Skin of body (tissue), 2 donors: ENCODE measurements around a stretch of chr13.

GRCh38 chr13:95340249-95340448 lies 38.9 kb upstream of the ABCC4 start:
- RAMPAGE, long total RNA, result no peak

DNA sequence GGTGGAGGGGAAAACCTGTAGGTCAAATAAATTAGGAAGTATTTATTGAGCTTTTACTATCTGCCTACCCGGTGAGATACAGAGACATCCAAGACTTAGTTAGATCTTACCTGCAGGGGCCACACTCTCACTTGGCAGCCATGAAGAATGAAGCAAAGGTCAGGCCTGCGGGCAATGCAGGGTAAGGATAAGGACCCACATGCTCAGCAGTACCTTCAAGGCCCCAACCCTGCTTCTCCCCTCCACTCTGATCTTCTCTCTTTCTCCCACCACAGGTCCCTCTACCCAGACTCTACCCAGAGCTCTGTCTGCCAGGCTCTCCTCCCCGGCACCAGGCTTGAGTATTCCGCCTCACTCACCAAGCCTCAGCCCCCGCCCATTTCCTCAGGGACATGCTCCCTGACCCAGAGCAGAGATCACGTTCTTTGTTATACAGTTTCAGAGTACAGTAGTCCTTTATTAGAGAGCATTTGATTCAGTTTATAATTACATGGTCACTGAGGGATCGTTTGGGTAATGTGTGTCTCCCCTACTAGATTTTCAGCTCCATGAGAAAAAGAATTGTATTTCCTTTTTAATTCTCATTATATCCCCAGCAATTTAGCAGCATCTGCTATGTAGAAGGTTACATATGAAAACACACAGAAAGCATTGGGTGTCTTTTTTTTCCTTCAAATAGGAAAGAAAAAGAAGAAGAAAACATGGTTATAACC lies 18.8 kb upstream of the CLDN10 start:
- RAMPAGE, long total RNA, result no peak

GRCh38 chr13:95584516-95585146 lies 32.1 kb downstream of the CLDN10 start:
- RAMPAGE, long total RNA, result no peak

DNA sequence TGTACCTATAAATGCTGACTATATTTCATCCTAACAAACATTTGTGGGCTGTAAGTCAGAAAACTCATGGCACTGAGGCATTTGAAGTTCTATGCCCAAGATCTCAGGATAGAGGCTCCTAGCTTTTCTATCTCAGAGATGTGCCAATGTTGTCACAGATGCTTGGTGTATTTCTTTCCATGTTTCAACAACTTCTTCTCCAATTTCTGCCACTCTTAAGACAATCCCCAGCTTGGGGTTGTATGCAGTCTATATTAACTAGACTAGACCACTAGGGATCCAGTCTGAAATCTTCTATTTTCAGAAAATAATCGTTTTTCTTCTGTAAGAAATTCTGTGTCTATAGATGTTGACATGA lies 86.3 kb downstream of the OXGR1 start:
- RAMPAGE, long total RNA, result no peak

GRCh38 chr13:97142467-97143075 lies 79.6 kb upstream of the MBNL2 start:
- RAMPAGE, long total RNA, result no peak

- RAMPAGE, long total RNA, result no peak
These were observed 1.7 kb upstream of the MBNL2 start for GRCh38 chr13:97220297-97221037.

- RAMPAGE, long total RNA, result no peak
These were observed 59.0 kb upstream of the RAP2A start for GRCh38 chr13:97374780-97375652.

DNA sequence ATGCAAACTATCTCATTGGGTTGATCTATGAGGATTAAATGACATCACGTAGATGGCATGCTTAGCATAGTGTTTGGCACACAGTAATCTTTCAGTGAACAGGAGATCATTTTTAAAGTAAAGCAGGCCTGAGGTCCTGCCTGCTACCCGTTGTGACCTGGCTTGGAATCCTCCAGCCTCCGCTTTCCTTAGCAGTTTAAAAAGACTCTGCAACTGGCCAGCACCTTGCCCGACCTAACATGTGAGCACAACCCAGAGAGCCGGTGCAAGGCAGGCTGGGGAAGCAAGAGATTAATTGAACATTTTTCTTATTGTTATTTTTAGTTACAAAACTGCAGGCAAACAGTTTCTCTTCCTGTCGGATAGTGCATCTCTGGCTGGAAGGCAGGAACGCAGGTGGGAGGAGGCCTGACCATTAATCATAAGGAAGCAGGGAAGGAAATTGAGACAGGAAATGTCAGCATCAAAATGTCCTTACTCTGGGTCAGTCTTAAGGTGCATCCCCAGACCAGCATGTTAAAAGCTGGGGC lies 226.5 kb downstream of the RAP2A start:
- RAMPAGE, long total RNA, result no peak

GRCh38 chr13:97967942-97968288 lies 14.4 kb downstream of the IPO5 start:
- RAMPAGE, long total RNA, result no peak

DNA sequence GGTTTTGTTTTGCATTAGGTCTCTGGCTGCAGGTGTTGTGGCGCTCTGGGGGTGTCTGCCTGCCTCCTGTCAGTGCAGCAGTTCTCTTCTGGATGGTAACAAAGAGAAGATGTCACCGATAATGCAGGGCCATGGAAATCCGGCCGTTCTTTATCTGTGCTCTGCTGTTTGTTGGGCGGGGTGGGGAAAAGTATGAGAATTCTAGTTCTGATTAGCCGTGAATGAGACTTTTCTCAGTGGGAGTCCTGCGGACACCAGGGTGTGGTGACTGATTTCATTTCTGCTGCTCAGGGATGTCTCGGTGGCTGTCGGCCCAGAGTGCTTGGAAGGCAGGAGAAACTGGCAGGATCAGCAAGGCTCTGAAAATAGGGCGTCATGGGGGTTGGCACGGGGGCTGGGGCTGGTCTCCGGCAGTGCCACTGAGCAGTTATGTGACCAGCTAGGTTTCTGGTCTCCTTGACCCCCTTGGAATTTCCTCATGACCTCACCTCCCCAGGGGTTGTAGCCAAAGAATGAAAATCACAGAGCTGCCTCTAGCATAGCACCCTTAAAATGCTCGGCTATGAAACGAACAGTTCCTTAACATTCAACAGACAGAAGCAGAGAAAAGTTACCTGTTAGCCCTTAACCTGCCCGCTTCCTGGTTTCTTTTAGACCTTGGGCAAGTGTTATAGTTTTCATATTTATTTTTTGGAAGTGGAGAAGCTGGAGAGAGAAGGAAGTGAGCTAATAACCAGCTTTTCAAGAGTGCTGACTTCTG lies 4.9 kb downstream of the RNF113B start:
- RAMPAGE, long total RNA, result no peak

GRCh38 chr13:98266148-98266766 lies 89.2 kb upstream of the RNF113B start:
- RAMPAGE, long total RNA, result no peak

DNA sequence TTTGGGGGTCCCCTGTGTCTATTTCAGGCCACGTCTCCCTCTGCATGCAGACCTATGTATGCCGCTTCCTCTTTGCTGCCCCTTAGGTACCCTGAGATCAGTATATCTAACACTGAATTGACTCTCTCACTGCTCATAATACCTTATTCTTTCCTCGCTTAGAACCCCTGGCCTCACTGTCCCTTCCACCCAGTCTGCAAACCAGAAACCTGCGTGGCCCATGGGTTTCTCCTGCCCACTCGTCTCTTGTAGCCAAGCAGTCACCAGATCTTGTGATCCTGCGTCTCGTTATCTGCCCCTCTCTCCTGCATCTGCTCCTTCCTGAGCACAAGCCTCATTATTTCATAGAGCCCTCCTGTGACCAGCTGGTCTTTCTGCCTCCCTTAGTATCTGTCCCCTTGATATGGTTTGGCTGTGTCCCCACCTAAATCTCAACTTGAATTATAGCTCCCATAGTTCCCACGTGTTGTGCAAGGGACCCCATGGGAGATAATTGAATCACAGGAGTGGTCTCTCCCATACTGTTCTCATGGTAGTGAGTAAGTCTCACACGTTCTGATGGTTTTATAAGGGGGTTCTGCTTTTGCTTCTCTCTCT lies 109.0 kb upstream of the RNF113B start:
- RAMPAGE, long total RNA, result no peak

DNA sequence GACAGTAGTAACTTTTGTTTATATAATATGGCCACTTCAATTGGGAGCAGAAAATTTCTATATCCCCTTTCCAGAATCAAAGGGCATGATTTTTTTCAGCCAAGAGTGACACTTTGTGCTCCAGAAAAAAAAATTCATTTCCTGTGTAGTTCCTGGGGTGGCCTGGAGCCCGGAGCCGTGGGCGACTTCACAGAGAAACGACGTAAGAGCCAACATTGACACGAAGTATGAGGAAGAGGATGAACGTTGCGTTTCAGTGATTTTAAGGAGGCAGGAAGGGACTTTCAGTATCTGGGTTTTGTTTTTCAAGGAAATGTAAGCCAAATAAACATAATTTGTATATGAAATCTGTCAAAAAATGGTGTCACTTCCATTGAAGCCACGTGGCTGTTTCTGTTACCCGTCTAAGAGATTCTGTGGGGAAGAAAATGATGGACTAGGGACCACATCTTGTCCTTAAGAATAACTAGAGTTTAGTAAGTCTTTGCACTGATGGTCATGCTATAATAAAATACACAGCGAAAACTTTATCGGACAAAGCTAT lies 187.5 kb downstream of the STK24 start:
- RAMPAGE, long total RNA, result no peak

DNA sequence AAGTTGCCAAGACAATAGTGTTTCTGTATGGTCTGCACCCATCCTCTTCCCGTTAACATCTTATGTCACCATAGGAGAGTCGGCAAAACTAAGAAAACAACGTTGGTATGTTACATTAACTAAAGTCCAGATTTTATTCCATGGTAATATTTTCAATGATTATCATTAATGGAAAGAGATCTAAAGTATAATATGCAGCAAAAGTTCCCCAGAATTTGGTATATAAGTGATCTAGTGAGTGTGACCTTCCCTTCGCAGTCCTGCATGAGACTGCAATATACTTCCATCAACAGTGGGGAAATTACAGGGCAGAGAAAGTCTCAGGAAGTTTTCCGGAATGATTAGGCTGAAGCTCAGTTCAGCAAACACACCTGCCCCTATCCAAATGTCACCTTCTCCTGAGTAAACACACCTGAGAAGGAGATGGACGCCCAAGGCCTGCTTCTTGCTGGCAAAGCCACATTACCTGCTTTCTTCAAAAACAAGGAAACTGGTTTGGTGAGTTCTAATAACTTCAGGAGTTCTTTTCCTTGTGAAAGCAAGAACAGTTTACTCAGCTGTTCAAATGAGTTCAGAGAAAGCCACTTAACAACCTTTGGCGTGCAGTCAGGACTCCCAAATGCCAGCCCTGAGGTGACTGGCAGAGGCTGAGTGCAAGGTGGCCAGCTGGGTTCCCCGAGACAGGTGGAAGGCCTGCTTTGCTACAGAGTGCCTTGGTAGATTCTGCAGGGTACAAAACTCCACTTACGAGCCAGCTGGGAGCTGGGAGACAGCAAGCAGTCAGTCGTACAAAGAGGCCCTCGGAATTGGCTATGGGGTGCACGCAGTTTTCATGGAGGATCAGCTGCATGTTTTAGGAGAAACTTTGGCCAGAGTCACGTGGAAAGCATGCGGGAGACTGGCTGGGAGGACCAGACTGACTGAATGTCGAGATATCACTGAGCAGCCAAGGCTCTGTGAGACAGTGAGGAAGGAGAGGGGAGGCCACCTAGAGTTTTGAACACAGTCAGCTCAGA lies 160.5 kb downstream of the STK24 start:
- RAMPAGE, long total RNA, result no peak

DNA sequence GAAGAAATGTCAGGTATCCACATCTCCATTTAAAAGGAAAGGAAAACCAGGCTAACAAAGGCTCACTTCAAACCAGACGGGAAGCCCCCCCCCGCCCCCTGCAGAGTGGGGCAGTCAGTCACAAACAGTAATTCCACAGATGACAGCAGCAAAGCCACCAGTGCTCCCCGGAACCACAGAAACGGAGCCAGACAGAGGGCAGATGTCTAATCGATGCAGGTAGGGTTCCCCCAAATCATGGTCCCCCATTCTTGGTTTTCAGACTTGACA lies 100.8 kb downstream of the STK24 start:
- RAMPAGE, long total RNA, result no peak

GRCh38 chr13:98483855-98484347 lies 93.0 kb downstream of the STK24 start:
- RAMPAGE, long total RNA, result no peak

GRCh38 chr13:98484348-98485395 lies 92.2 kb downstream of the STK24 start:
- RAMPAGE, long total RNA, result no peak

GRCh38 chr13:98495445-98496703 lies 81.0 kb downstream of the STK24 start:
- RAMPAGE, long total RNA, result no peak

DNA sequence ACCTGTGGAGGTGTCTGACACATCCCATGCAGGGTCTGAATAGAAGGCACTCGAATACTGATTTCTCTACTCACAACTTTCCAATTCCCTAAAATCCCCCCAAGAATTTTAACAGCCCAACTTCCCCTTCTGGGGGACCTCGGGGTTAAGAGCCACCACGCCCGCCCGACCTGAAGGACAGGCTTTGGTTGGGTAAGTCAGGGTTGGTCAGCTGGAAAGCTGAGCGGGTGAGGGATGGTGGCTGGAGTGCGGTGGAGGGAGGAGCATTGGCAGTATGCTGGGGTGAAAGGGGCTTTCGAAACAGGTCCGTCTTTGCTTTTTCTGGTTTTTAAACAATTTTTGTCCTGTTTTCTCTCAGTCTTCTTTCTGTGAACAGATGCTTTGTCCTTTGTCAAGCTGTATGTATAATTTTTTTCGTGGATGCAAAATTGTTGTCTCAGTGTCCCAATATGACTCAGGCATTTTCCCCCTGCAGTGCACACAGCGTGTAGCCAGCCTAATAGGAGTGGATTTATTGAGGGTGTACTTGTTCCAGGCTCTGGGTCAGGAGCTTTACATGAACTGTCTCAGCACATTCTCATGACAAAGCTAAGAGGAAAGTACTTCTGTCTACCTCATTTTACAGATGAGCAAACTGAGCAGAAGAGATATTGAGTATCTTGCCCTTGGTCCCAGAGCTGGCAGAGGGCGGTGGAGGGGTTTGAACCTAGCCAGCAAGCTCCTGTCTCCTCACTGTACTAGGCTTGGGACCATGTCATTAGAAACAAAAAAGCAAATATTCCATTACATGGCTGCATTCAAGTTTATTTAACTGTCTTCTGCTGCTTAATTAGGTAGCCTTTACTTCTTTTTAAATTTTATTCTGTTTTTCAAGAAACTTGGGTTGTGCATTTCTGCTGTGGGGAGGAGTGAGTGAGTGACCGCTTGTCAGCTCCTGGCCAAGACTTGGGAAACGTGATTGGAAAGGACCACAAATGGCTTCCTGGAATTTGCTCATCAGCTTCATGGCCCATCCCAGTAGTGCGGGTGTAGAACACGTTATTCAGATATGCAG lies 50.8 kb downstream of the STK24 start:
- RAMPAGE, long total RNA, result no peak

GRCh38 chr13:98575875-98576949 lies 695 bp downstream of the STK24 start:
- RAMPAGE, long total RNA, result no peak